ENCODE data around the genes CYB561D2 and DOCK3.

GRCh38 chr3:50066089-50066711 lies 22.5 kb upstream of the RBM5 start:
- RRBS, result no CpG with 5 or more reads among the region's 6 CpGs

- RRBS, result no CpG with 5 or more reads among the region's 25 CpGs
Measured at GRCh38 chr3:50150661-50151771, 4.1 kb upstream of the SEMA3F start.

- RRBS, result 2% methylated on average over 65 of the region's 84 CpGs
Measured at GRCh38 chr3:50154449-50155163, 518 bp upstream of the SEMA3F start.

DNA sequence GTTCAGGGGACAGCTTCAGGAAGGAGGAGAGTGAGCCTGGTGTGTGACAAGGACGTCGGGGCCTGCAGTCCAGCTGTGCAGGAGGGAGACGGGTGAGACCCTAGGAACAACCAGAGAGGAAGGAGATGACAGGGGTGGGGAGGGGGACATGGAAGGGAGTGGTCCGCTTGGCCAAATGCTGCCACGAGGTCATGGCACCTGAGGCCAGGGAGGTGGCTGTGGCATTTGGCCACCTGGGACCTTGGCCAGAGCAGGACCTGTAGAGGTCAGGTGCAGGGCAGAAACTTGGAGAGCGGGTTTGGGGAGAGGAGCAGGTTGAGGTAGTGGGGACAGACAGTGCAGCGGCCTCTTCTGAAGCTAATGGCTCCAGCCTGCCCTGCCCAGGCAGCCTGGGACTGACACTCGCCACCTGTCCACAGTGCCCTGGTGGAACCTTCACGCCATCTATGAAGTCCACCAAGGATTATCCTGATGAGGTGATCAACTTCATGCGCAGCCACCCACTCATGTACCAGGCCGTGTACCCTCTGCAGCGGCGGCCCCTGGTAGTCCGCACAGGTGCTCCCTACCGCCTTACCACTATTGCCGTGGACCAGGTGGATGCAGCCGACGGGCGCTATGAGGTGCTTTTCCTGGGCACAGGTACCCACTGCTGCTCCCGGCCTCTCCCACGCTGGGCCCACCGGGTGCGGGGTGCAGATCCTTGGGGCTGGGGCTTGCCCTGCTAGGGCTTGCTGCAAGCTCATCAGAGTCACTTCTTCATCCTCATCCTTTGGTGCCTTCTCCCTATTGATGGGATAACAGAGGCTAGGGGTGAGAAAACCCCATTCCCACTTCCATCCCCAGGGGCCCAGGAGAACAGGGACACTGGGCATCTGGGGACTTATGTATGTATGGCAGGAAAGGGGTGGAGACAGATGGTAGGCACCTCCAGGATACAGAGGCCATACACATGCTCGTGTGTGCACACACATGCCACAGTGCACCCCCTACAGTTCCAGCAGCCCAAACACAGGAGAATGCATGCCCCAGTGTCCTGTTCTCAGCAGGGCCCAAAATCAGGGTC lies 6.9 kb upstream of the GNAT1 start:
- RRBS, result no CpG with 5 or more reads among the region's 24 CpGs

GRCh38 chr3:50194631-50195293 lies 3.4 kb downstream of the GNAT1 start:
- RRBS, result no CpG with 5 or more reads among the region's 40 CpGs

GRCh38 chr3:50195318-50196257 lies 4.2 kb downstream of the GNAT1 start:
- RRBS, result no CpG with 5 or more reads among the region's 9 CpGs

- RRBS, result no CpG with 5 or more reads among the region's 17 CpGs
Measured at GRCh38 chr3:50242506-50243618, 6.9 kb downstream of the GNAI2 start.

- RRBS, result no CpG with 5 or more reads among the region's 13 CpGs
Measured at GRCh38 chr3:50262767-50264058, 5.7 kb upstream of the SEMA3B start.

GRCh38 chr3:50269598-50270347 lies 826 bp downstream of the SEMA3B start:
- RRBS, result no CpG with 5 or more reads among the region's 13 CpGs

GRCh38 chr3:50271228-50271872 lies 2.4 kb downstream of the SEMA3B start:
- RRBS, result no CpG with 5 or more reads among the region's 10 CpGs

DNA sequence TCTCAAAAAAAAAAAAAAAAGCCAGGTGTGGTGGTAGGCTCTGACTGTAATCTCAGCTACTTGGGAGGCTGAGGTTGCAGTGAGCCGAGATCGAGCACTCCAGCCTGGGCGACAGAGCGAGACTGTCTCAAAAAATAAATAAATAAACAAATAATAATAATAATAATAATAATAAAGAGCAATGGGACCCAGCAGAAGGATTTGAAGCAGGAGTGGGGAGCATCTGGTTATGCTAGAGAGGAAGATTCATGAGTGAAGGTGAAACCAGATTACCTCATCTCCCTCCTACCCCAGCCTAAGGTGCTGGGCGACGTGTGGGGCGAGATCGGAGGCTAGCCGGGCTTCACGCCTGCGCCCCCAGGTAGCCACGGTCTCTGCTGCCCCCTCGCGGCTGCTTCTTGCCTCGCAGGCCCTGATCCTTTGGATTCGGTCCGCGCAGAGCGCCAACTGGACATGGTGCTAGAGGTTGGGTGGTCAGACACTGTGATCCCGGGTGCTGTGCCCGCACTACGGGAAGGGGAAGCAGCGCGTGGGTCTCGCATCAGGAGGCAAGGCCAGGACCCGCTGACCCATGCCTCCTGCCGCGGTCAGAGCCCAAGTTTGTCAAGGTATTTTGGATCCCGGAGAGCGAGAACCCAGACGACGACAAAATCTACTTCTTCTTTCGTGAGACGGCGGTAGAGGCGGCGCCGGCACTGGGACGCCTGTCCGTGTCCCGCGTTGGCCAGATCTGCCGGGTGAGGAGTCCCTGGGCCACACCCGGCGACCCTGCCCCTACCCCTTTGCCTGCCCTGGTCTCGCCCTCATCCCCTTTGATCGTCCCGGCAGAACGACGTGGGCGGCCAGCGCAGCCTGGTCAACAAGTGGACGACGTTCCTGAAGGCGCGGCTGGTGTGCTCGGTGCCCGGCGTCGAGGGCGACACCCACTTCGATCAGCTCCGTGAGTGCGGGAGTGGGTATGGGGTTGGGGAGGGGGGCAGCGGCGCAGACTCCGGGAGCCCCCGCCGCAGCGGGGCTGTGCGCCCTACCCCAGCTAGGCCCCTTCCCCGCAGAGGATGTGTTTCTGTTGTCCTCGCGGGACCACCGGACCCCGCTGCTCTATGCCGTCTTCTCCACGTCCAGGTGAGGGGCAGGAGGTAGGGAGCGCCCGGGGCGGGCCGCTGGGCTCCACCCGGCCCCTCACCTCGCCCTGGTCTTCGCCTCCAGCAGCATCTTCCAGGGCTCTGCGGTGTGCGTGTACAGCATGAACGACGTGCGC lies 4.2 kb downstream of the SEMA3B start:
- RRBS, result 50% methylated on average over 57 of the region's 90 CpGs

- RRBS, result no CpG with 5 or more reads among the region's 13 CpGs
Measured at GRCh38 chr3:50274077-50274657, 4.7 kb upstream of the LSMEM2 start.

GRCh38 chr3:50350546-50351457 lies at the start of gene CYB561D2:
CYB561D2 (plus strand) TSS chr3:50350862.
- RRBS, result 2% methylated on average over 24 of the region's 67 CpGs

DNA sequence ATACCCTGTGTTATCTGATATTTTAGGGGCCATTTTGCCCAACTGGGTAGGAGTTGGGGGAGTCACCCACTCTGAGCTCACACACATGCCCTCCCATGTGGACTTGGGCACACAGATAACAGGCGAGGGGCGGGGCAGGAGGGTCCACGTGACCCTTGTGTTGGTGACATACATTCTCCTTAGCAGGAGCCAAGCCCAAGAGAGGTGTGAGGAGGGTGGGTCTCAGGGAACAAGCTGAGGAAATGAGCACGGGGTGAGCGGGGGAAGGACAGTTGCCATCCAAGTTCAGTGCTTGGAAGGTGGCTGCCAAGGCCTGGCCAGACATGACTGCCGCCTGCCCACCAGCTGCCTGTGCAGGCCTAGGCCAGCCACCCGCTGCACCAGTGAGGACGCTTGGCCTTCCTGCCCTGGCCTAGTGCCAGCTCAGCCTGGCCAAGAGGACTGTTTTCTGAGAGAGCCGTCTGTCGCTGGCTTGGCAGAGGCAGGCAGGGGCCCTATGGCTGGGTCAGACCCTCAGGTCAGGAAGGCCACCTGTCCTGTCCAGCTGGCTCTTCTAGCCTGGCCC lies 31.3 kb upstream of the TMEM115 start:
- RRBS, result no CpG with 5 or more reads among the region's 10 CpGs

DNA sequence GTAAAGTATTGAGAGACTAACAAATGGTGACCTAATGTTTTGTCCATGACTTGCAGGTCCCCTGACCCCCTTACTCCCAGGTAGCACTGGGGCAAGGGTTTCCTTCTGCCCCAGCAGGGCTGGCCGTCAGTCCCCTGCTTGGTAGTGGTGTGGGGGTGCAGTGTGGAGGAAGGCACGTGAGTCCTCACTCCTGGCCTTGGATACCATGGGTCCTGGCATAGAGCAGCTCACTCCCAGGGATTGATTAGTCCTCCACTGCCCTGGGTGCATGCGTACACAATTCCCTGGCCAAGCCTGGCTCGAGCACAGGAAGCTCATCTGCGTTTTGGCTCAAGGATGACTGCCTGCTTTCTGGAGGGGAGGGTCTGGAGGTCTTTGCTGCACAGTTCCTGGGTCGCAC lies 11.3 kb downstream of the HEMK1 start:
- RRBS, result no CpG with 5 or more reads among the region's 6 CpGs

- RRBS, result 91% methylated on average over 3 of the region's 19 CpGs
Measured at GRCh38 chr3:50587988-50588946, 18.9 kb downstream of the HEMK1 start.

DNA sequence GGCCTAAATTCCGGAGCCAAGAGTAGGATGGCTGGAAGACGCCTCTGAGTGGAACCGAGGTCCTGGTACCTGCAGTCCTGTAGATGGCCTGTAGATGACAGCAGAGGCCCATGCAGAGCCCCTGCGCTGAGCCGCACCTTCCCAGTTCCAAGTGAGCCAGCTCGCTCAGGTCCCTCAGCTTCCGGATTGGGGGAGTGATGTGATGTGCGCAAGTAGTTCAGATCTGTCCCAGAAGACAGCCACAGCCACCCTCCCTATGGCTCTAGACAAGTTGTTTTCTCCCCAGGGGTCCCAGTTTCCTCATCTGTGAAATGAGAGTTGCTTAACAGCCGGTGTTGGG lies 965 bp upstream of the MAPKAPK3 start:
- RRBS, result no CpG with 5 or more reads among the region's 9 CpGs

DNA sequence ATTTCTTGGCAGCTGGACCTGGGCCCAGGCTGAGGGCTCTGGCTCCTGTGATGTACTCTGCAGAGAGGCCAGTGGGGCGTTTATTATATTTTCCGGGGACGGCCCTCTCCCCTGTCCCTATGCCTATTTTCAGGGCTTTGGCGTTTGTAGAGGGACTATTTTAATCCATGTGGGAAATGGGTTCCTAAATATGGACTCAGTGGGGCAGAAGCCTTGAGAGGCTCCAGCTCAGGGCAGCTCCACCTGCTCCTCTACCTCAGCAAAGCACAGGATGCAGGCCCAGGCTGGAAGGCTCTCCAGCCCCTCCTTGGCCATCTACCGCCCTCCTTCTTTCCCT lies 19.9 kb downstream of the MAPKAPK3 start:
- RRBS, result no CpG with 5 or more reads among the region's 5 CpGs

DNA sequence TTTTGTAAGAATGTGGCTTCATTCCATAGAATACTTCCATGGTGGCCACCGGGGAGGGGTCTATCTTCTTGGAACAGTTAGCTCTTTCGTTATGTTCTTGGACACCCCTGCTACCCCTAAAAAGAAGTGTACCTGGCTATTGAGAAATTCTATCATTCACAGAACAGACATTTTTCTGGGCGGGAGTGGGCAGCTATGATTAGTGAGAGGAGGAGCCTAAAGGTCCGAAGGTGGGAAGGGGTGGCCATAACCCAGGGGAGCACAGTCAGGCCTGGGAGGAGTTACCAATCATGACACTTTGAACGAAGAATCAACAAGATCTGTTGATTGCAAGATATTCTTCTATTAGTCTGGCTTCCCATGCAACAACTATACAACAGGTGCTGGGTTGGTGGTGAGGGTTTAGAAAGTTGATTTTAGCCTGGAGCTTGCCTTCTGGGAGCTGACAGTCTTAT lies 1.3 kb upstream of the DOCK3 start:
- RRBS, result no CpG with 5 or more reads among the region's 5 CpGs

GRCh38 chr3:50674515-50675827 lies at the start of gene DOCK3:
DOCK3 (plus strand) TSS chr3:50674927.
- RRBS, result under 1% methylated on average over 45 of the region's 148 CpGs

All from T47D (cell line).